ENCODE measurements around a stretch of chr6.

DNA sequence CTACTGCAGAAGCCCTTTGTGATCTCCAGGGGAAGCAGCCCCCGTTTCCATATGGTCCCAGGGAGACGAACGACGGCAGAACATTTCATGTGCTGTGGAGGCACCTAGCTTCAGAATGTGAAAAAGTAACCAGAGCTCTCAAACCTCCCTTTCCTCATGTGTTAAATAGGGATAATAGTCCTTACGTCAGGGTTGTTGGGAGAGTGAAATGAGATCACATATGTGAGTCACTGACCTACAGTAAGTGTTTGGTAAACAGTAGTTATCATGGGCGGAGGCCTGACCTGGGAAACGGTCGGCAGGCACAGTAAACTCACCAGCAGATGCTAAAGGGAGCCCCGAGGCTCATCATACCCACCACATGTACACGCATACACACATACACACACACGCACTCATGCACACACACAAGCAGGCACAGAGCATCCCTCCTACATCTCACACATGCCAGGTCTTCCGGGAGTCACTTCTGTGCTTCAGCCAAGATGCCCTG, 89.7 kb downstream of the LY86 start:
- RAMPAGE, long total RNA, result no peak
- RRBS, result 100% methylated on average over 1 of the region's 12 CpGs

GRCh38 chr6:6688269-6688813, 99.8 kb downstream of the LY86 start:
- RAMPAGE, long total RNA, result no peak
- RRBS, result no CpG with 5 or more reads among the region's 1 CpG

GRCh38 chr6:6930179-6931044, 177.3 kb upstream of the RREB1 start:
- RAMPAGE, long total RNA, result no peak
- RRBS, result no CpG with 5 or more reads among the region's 11 CpGs

DNA sequence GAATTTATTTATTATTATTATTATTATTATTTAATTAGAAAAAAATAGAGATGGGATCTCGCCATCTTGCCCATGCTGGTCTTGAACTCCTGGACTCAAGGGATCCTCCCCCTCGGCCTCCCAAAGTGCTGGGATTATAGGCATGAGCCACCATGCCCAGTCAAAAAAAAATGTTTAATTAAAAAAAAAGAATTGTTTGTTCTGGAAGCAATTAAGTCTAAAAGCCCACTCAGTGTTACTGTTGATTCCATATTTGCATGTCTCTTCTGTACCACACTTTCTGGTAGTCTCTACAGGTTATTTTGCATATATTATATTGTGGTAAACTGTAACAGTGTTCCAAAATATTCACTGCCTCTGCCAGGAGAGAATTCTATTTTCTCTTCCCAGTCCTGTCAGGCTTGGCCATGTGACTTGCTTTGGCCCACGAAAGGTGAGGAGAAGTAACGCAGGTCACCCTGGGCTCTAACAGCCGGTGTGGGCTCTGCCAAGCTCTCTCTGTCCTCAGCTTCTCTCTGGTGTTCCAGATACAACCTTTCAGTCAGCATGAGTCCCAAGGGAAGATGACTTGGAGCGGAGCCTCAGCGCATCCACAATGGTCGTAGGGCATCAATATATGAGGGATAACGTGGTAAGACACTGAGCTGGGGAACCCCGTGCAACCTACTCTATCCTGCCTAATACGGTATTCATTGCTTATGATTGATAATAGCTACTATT, 113.1 kb upstream of the RREB1 start:
- RAMPAGE, long total RNA, result no peak
- RRBS, result no CpG with 5 or more reads among the region's 11 CpGs

DNA sequence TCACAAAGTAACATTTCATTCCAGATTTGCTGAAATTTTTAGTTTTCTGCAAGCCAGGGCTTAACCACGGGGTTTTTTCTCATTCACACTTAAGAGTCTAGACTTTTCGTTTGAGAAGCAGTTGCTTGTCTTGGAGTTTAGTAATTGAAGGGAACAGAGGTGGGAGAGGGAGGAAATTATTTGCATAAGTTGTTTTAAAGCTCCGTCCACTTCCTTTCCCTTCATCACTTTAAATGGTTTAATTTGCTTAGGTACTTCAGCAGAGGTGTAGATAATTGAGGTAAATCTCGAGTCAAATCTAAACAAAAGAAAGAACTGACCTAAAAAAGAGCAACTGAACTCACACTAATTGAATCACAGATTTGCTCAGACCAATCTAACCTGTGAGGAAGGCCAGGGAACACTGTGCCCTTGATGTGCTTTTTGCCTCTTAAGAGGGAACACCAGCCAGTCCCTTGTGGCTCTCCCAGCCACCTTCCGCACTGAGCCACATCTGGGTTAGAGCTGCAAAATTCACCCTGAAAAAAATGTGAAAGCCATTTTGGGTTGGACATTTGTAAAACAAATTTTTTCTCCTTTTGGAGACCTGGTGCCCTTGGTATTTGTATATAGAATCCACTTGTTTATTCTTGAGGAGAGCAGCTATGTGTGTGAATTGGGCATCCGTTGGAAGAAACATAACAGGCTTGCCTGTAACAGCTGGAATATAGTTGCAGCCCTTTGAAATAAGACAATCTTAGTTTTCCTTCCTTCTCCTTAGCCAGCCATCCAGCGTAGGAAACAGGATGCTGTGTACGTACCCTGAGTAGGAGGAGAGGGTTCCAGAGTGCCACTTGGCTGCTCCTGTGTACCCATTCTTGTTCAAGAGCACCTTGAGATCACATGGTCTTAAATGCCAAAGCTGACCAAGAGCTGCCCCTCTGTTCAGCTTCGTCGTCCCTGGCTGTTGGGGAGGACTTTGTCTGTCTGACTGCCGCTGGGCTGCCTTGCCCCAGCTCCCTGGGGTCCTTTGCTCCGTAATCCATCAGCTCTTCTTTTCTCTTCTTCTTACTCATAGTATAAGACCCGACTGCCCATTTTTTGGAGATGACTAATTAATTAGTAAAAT, 48.6 kb downstream of the RREB1 start:
- RAMPAGE, long total RNA, result no peak
- RRBS, result no CpG with 5 or more reads among the region's 13 CpGs

DNA sequence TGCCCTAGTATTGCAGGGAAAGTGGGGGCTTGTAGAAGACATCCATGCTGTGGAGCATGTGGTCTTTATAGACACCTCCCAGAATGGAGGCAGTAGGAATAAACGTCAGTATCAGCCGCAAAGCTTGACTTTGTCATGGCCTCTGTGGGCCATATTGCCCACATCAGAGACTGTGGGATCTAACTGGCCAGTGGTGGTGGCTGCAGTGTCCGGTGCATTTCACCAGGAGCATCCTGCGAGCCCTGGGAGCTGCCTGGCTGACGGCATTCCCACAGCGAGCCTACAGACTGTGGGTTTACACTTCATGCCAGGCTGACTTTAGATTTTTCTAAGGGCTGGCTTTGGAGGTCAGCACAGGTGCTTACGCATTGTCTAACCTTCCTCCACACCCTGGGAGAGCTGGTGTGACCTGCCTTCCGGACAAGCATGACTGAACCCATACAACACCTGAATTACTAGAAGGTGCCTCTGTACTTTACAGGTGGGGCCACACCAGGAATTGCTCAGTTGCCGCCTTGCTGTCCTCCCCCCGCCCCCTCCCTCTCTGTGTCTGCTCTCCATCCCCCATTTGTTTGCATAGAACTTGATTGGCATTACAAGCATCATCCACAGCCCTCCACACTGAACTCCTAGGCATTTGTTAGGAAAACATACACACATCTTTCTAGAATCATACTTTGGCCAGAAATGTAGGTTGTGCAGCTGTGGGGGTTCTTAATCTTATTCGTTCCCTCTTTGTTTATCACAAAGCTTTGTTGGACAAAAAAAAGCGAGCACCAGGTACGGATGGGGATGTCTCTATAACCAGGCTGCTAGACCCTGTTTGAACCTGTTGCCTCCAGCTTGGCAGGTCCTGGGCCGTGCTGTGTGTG, 96.3 kb downstream of the RREB1 start:
- RAMPAGE, long total RNA, result no peak
- RRBS, result no CpG with 5 or more reads among the region's 14 CpGs

DNA sequence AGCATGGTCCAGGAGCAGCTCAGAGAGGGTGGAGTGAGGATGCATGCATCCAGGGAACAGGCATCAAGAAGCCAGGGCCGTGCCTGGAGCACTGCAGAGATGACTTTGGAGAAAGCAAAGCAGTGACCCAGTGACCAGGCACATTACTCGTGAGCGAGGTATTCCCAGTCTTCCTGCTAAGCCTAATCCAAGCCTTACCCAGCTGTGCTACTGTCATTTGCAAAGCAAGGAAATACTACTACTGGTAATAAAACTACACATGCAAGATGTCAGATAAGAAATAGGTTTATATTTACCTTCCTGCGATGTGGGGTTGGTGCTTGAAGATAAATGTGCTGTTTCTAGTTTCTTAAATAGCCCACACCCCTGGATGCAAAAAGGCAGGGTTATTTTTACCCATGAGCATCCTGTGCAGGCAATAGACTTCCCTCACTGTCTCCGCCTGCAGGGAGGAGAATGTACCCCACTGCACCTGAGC, 62.9 kb downstream of the SSR1 start:
- RAMPAGE, long total RNA, result no peak
- RRBS, result no CpG with 5 or more reads among the region's 5 CpGs

DNA sequence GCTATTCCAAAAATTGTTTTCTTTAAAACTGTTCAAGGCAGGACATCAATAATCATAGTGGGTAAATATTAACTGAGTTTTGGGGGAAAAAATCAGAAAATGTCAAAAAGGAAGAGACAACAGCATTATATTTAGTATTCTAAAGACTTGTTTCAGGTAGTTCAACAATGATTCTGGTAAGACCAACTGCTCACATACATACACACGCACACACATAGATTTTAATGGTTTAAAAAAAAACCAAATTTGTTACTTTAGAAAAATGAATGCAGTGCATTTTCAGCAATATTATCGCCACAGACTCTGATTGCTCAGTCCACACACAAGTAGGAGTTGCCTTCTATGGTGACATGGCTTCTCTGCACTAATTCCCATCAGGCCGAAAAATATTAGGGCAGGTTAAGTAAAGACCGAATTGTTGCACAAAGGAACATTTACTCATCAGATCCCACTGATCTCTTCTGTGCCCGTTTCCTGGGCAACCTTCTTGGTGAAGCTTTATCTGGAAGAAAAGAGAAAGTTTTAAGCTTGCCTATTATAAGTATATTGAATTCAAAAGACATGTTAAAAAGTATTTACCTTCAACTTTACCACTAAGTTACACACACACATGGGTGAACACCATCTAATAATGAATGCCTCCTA, 23.4 kb downstream of the SSR1 start:
- RAMPAGE, long total RNA, result no peak
- RRBS, result no CpG with 5 or more reads among the region's 5 CpGs

DNA sequence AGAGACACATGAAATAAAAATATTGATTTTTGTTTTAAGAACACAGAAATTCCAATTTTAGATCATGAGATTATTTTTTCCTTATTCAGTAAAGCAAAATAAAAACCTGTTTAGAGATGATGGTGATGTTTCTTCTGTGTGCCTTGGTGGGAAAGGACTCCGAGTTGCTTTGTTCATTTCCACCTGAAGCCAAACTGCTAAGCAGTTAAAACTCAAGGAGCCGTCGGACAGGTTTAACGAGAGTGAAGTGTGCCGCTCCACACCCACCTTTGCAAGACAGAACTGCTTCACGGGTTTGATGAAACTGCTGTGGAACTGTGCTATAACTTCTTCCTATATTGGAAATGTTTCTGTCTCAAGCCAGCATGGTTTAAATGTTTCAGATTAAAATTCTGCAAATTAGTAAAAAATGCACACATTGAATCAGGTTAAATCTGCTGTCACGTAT, 9.3 kb upstream of the DSP start:
- RAMPAGE, long total RNA, result no peak
- RRBS, result no CpG with 5 or more reads among the region's 7 CpGs

- RAMPAGE, long total RNA, result no peak
- RRBS, result no CpG with 5 or more reads among the region's 10 CpGs
Observed at GRCh38 chr6:7579026-7579791, 10.8 kb upstream of the SNRNP48 start.

DNA sequence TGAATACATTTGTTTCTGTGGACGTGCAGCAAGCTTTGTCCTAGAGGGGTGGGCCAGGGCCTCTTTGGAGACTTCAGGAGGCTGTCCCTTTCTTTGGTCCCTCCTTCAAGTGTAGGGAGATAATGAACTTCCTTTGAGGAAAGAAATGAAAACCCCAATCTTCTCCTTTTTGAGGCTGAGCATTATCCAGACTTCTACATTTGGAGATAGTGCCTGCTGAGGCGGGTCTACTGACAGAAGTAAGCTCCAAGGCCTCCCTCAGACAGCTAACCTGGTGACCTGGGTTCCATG, 27.8 kb downstream of the SNRNP48 start:
- RAMPAGE, long total RNA, result no peak
- RRBS, result no CpG with 5 or more reads among the region's 2 CpGs

DNA sequence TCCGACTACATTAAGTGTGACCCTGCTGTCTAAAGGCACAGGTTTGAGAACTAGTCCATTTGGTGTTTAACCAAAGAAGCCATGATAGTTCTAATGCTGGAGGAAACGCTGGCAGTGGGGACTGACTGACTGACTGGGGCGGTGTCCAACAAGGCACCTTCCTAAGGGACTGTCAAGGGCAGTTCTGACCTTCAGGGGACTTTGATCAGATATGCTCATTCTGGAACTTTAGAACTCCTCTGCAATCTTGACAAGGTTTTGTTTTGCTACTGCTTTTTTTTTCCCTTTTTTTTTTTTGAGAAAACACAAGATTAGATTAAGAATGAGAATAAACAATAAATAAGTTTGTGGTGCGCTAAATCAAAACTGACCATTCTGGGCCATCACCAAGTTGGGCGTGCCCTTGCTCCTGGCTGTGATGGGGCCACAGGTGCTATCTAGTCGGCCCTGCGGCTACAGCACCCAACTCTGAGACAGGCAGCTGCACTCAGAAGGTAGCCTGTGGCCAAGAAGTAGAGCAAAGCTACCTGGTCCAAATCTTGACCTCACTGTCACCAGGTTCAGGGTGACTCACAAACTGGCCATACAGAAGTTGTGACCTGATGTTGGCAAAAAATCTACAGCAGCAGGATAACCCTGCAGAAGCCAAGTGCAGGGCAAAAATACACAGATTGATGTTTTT, 3.6 kb downstream of the TXNDC5 start:
- RAMPAGE, long total RNA, result no peak
- RRBS, result no CpG with 5 or more reads among the region's 7 CpGs

- RAMPAGE, long total RNA, result no peak
- RRBS, result no CpG with 5 or more reads among the region's 13 CpGs
Observed at GRCh38 chr6:8017242-8017967, 46.8 kb downstream of the BLOC1S5 start.

- RAMPAGE, long total RNA, result no peak
- RRBS, result no CpG with 5 or more reads among the region's 4 CpGs
Observed at GRCh38 chr6:8064870-8065416, 754 bp upstream of the BLOC1S5 start.

GRCh38 chr6:9140158-9140548, 704.8 kb upstream of the SLC35B3 start:
- RAMPAGE, long total RNA, result no peak
- RRBS, result 3% methylated on average over 5 of the region's 8 CpGs

GRCh38 chr6:9456166-9456976, 958.5 kb downstream of the TFAP2A start:
- RAMPAGE, long total RNA, result no peak
- RRBS, result no CpG with 5 or more reads among the region's 9 CpGs

DNA sequence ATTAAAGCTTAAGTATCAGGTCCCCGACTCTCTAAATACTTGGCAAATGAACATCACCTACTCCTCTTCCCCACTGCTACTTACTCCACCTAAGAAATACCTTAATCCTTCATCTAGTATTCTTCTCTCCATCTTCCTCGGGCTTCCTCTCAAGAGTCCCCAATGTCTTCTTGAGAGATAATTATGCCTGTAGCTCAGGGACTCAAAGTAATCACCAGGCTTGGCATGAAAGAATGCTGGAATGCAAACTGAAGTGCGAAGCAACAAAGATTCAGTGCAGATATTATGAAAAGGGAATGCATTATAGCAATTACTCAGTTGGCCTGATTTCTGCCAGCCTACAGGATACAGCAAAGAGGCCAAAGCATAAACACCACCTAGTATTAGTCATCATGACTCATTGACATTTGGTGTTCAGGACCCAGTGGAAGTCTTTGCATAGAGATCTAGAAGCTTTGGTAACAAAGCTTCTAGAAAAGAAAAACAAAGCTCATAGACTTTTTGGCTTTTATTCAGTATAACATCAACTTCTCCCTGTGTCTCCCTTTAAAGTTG, 932.9 kb downstream of the TFAP2A start:
- RAMPAGE, long total RNA, result no peak
- RRBS, result no CpG with 5 or more reads among the region's 3 CpGs

- RAMPAGE, long total RNA, result no peak
- RRBS, result no CpG with 5 or more reads among the region's 10 CpGs
Observed at GRCh38 chr6:9503351-9504077, 911.4 kb downstream of the TFAP2A start.

GRCh38 chr6:10205842-10206221, 209.0 kb downstream of the TFAP2A start:
- RAMPAGE, long total RNA, result no peak
- RRBS, result no CpG with 5 or more reads among the region's 4 CpGs

GRCh38 chr6:10314703-10315430, 100.0 kb downstream of the TFAP2A start:
- RAMPAGE, long total RNA, result no peak
- RRBS, result no CpG with 5 or more reads among the region's 12 CpGs